Left common carotid artery plus branches (tissue), 1 donor: ENCODE measurements around a stretch of chr10.

DNA sequence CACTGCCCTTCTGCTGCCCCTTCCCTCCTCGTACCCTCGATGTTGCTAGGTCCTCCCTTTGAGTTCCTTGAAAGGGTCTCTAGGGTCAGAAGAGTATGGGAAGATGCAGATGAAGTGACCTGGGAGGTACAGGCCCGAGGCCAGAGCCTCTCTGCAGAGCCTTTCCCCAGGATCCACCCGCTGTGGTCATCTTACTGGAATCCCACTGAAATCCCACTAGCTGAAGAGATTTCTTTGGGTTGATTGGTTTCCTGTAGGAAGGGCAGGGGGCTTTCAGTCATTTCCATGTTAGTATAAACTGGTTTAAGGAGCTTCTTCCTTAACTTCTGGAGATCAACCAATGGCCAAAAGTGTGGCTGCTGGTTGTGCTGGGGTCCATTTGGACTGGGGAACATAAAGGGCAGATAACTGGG, 110.6 kb downstream of the NEURL1 start:
- PRO-cap = no peak

DNA sequence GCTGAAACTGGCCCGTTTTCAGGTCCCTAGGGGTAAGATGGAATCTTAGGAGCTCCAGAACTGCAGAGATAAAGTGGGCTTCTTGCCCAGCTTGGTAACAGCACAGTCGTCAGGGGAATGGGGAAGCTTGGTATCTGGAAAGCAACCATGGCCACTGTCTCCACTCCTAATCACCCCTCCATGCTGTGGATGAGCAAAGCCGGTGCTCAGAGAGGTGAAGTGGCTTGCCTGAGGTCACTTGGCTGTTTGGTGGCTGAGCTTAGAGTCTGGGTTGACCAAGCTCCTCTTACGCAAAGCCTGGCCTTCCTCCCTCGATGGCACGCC, 155.6 kb downstream of the NEURL1 start:
- PRO-cap = no peak

- PRO-cap = unidirectional peak, minus-strand start at chr10:103660017
These were observed 166.2 kb downstream of the NEURL1 start for GRCh38 chr10:103659736-103660094.

DNA sequence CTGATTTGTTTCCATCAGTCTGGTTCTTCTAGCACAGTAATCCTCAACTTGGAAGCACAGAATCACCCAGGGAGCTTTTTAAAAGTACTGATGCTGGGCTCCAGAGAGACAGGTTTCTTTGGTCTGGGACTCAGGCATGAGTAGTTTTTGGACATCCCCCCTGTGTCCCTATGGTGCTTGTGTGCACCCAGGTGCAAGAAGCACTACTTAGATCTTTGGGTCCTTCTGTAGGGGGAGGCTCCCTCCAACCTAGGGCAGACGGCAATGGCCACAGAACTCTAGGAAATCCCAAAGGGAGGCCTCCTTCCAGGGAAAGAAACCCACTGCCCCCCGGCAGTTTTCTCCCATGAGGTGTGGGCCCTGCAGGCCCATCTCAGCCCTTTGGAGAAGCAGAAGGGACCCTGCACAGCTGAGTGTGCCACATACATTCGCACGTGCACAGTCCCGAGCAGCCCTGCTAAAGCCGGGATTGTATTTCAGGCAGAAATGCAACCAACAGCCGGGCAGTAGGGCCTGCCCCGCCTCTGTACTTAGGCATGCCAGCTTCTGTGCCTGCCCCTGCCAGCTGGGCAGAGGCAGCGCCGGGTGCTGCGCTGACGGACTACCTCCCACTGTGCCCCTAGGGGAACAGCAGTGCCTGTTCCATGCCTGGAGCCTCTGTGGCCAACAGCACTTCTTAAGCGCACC, 170.1 kb downstream of the NEURL1 start:
- PRO-cap = no peak

GRCh38 chr10:103676559-103677782, 178.4 kb downstream of the SH3PXD2A start:
- PRO-cap = no peak

- PRO-cap = no peak
These were observed 159.8 kb downstream of the SH3PXD2A start for GRCh38 chr10:103695491-103696146.

DNA sequence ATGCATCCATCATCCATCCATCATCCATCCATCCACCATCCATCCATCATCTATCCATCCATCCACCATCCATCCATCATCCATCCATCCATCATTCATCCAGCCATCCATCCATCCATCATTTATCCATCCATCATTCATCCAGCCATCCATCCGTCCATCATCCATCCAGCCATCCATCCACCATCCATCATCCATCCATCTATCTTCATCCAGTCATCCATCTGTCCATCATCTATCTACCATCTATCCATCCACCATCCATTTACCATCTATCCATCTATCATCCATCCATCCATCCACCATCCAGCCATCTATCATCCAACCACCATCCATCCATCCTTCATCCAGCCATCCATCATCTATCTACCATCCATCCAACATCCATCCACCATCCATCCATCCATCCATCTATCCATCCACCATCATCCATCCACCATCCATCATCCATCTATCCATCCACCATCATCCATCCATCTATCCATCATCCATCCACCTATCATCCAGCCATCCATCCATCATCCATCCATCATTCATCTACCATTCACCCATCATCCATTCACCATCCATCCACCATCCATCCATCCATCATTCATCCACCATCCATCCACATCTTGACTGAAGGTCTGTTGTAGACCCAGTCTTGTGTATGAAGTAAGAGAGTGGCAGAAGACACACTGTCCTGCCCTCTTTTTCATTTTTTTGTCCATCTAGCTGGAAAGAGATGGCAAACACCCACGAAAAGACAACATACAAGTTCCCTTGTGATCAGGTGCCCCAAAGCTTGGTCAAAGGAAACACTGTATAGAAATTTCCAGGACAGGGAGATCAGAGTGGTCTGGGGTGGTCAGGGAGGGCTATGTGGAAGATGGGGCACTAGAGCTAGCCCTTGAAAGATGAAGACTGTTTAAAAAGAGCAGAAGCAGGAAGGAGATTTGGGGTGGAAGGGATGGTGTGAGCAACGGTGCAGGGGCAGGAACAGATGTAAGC, 153.5 kb downstream of the SH3PXD2A start:
- PRO-cap = no peak

DNA sequence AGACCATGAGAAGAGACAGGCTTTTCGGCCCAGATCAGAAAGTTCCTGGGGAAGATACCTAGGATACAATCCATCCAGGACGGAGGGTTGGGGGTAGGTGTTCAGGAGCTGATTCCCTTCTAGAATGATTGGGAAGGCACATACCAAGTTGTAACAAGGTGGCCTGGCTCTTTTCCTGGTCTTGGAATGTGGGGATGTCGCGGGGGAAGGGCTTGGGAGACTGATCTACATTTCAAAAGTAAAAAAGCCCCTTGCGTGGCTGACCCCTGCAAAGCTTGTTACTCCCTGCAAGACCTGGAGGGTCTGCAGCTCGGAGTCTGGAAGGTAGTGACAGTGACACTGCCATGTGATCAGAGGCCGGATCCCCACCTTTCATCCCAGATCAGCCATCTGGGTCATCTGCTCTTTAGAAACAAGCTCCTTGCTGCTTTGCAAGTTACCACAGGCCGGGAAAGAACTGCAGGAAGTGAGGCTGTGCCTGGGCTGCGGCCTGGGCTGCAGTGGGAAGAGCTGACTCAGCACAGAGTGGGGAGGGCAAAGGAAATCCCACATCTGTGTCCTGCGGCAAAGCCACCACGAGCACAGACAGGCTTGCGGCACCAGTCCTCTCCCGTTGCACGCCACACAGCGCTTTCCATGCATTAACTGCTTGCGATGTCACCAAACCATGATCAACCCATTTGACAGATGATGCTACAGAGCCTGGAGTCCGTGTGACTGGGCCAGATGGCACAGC, 97.8 kb downstream of the SH3PXD2A start:
- PRO-cap = no peak

DNA sequence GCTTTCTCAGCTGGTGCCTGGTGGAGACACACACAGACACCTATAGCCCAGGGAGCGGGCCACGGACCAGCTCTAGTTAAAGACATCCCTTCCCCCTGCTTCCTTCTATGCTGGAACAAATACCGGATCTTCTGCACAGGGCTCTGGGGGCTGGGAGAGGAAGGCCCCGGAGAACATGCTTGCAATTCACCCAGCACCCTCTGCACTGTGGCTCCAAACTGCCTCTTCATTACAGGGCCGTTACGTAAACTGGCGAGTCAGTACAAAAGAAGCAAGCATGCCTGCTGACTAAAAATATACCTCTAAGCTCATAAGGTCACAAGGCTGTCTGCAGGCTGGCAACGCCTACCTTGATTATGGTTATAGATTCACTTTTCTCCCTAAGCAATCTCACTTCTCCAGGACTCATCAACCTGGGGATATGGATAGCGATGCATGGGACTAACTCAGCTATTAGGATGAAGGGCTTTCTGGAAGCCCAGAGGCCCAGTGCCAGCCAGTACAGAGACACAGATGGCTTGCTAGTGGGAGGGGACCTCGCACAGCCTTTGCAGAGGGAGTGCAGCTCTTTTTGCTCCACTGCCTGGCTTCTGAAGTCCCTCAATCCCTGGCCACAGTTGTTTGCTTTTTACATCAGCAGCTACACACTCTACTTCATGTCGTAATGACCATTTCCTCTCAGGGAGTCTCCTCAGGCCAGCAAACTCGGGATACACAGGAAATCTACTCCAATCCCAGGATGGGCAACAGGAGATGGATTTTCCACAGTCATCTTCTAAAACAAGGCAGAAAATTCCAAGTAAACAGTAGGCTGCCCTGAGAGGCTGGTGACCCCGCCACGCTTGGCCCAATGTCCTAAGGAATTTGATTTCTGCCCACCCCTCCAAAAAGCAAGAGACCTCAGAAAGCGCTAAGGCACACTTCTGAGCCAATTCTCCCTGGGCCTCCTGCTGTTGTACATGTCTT, 96.1 kb downstream of the SH3PXD2A start:
- PRO-cap = unidirectional peak, minus-strand start at position 202 of the sequence

- PRO-cap = no peak
These were observed 61.6 kb downstream of the SH3PXD2A start for GRCh38 chr10:103793844-103794131.

DNA sequence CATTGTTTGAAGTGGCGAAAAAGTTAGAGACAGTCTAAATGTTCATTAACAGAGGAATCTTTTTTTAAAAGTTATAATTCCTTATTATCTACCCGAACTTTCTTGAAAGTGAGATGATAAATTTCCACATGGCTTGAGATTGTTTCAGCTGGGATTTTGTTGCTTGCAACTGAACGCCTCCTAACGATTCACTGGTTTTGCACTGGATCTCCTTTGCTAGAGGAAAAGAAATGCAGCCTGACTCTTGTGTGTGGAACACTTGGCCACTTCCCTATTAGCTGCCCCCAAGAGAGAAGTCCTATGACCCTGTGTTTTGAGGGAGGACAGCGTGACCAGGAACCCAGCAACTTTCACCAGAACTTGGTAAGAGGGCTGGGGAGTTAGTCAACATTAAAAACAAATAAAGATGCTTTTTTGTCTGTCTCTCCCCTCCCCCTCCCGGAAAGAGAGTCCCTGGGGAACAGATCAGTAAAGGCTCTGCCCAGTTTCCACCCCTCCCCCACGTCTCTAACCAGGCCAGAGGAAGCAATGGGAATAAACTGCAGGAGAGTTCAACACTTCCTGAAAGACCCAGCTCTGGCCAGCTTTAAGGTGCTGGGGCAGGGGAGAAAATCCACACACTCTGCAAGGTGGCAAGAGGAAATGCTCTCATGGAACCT, 21.7 kb downstream of the SH3PXD2A start:
- PRO-cap = no peak

GRCh38 chr10:103844017-103844830, 11.2 kb downstream of the SH3PXD2A start:
- PRO-cap = no peak

DNA sequence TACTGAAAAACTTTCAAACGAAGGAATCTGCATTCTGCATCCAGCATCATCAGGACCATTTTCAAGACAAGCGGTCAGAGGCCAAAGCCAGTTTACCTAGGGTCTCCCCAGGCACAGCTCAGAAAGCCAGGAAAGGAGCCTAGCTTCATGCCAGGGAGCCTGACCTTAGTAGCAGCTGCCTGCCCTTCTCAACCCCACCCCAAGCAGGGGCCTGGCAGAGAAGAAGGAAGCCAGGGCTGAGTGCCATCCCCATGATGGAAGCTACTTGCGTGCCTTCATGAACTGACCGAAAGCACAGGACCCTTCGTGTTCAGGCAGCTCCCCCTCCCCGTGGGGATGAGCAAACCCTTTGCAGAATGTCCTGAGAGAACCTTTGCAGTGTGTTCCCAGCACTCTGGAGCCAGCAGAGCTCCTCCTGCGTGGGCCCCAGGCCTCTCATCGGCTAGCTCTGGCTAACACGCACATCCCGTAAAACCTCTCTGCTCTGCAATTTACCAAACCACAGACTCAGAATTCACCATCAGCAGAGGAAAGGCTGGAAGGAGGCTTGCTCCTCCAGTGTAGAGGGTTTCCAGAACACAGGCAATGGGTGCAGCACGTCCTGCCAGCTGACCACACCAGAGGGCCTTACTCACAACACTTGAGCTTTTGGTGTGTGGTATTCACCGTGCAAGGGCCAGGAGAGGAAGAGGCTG, 3.2 kb downstream of the SH3PXD2A start:
- PRO-cap = no peak

- PRO-cap = no peak
These were observed 23.6 kb downstream of the STN1 start for GRCh38 chr10:103894241-103894935.

DNA sequence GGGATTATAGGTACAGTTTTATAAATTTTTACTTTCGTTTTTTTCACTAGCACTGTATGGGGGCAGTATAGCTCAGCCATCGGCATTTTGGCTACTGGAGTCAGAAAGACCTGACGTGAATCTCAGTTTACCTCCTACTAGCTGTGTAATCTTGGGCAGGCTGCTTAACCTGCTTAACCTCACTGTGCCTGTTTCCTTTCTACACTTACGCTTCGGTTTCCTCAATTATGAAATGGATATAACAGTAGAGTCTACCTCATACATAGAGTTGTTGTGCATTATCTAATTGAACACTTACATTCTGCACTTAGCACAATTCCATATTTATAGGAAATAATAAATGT, 16.7 kb downstream of the STN1 start:
- PRO-cap = no peak

DNA sequence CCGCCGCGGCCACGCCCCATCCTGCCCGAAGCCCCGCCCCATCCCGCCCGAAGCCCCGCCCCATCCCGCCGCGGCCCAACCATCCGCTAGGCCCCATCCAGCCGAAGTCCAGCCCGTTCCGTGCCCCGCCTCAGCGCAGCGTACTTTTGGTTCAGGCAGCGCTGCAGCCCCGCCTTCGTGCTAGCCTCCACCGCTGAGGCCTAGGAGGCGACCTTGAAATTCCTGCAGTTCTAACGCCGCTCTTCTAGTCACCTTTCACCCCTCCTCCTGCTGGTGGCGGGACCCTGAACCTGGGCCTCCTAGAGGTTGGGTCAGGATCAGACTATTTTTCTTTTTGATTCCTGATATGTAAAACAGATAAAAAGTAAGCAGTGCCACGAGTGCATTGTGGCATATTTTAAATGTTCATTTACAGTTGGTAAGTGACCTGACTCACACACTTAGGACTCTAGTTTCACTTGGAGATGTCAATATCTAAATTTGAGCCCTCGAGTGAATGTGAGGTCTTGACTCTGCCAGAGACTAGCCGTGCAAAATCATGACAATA, 458 bp upstream of the STN1 start:
- PRO-cap = bidirectional peak, plus-strand start at position 143 of the sequence, minus-strand start outside the sequence

- PRO-cap = no peak
These were observed 31.9 kb downstream of the SLK start for GRCh38 chr10:103998786-103999374.

GRCh38 chr10:104010750-104010949, 43.7 kb downstream of the SLK start:
- PRO-cap = no peak

GRCh38 chr10:104076834-104077336, 8.8 kb downstream of the COL17A1 start:
- PRO-cap = no peak

DNA sequence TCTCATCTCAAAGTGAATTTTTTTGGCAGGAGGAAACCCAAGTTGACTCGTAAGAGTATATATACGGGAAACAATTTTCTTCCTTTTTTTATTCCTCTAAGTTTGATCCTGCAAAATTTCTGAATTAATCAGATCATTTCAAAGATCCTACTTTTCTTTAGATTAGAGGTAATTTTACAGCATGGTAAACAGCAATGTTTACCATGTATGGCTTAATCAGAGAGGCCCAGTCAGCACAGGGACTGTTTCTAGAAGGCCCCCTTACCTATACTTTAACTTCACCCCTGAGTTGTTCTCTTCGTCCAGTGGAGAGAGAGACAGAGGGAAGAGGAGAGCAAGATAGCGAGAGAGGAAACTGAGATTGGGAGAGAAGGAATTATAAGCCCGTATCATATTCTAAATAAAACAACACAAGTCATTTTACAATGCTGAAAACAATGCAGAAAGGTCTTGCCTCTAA, 634 bp downstream of the COL17A1 start:
- PRO-cap = no peak